Upper lobe of left lung (tissue), 5 donors: ENCODE data around the genes SERPINB12 and SERPINB13.

DNA sequence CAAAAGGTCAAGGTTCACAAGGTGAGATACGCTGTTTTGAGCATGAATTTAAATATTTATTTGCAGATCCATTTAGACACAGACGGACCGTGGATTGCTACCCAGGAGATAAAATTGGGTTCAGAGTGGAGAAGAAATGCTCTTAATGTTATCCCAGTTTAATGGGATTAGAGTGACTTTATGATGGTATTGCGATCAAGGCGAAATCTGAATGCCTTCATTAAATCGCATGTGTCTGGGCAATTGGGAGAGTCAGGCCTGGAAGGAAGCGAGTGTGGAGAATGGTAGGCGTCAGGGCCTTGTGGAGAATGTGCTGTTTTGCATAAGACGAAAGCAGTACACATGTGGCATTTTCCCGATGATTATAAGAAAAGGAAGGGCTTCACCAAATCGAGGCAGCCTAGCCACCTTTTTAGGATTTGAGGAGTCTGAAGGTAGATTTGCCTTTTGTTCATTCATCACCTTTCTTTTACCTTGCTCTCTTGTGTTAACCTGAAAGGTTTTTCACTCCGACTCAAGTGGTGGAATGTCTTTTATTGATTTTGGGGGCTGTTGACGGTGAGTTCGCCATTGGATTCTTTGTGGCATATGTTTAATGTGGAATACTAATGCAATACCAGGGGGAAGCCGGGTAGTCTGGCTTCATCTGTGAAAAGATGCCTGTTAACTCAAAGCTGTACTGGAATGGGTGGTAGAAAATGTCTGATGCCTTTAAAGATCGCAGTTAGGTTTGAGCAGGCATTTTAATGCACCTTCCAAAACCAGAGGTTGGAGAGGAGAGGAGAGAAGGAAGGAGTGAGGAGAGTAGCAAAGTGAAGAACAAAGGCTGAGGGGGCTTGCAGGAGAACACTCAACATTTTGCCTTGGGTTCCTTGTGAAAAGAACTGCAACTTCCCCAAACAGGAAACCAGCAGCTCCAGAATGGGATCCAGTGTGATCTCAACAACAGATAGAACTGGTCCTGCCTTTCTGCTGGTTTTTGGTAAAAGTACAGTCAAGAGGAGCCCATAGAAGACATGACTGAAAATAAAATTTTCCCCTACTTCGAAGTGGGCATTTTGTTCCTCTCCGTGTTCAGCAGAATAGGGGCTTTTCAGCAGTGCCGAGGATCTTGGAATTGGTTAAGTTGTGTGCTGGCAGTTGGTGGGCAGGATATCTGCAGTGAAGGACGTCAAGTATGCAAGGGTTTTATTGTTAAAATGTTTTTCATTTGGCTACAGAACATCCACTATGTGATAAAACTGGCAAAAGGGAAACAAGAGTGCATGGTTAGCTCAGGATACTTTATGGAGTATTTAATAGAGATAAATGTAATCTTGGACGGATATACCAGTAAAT is 1.4 kb downstream of the ZNF532 start:
- PRO-cap, 2 experiments = no peak in any of the 2 experiments
- RAMPAGE, long total RNA, 4 experiments = no peak in any of the 4 experiments

GRCh38 chr18:58974804-58975815 is 110.4 kb downstream of the ZNF532 start:
- PRO-cap, 2 experiments = no peak in any of the 2 experiments
- RAMPAGE, long total RNA, 4 experiments = no peak in any of the 4 experiments

- PRO-cap, 2 experiments = no peak in any of the 2 experiments
- RAMPAGE, long total RNA, 4 experiments = no peak in any of the 4 experiments
Observed at GRCh38 chr18:58995856-58996491, 131.3 kb downstream of the ZNF532 start.

DNA sequence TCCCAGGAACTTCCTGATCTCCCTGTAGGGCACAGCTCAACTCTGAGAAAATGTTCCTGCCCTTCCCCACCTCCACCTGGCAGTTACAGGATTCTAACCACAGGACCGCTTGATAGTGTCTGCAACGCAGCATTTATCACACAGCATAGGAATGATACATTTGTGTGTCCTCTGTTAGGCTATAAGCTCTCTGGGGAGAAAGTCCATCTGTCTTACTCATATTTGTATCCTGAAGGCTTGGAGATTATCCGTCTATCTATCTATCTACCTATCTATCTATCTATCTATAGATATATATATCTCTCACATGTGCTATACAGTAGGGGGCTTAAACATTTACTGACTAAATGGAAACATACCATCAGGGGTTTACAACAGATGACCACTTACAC is 6.4 kb downstream of the LMAN1 start:
- PRO-cap, 2 experiments = no peak in any of the 2 experiments
- RAMPAGE, long total RNA, 4 experiments = start-site peak on the minus strand in 1 of 4 experiments, centred at position 129 of the sequence, 10 reads per replicate

- PRO-cap, 2 experiments = peak in 1 of 2 experiments; most common plus-strand start chr18:59697687 (in 1)
- RAMPAGE, long total RNA, 4 experiments = start-site peak on the plus strand in 1 of 4 experiments, at chr18:59697668-59697674 at its widest, 5 reads per replicate; start-site peak on the minus strand in 3 of 4 experiments, at chr18:59697634-59697725 at its widest, 21 to 194 reads per replicate
Observed at GRCh38 chr18:59697571-59698481, 603 bp upstream of the CCBE1 start.

- PRO-cap, 2 experiments = no peak in any of the 2 experiments
- RAMPAGE, long total RNA, 4 experiments = no peak in any of the 4 experiments
Observed at GRCh38 chr18:59700596-59701161, 3.5 kb upstream of the CCBE1 start.

DNA sequence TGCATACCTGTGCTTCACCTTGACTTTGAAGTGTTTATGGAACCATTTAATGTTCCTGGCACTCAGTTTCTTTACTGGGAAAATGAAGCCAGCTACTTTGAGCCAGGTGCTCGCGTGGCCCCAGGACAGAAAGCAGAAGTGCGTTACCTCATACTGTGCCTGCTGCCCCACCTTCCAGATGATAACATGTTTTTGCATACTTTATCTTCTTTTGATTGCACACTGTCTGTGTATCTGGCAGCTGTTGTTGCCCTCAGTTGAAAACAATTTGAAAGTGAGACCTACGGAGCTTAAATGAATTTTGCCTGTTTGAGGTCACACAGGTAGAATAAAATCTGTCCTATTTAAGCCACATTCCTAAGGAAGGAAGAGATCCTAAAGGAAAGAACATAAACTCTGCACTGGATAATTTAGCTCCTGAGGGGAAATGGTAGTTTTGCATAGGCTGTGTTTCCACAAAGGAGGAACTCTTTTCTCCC is 61.4 kb downstream of the PMAIP1 start:
- PRO-cap, 2 experiments = no peak in any of the 2 experiments
- RAMPAGE, long total RNA, 4 experiments = no peak in any of the 4 experiments

- PRO-cap, 2 experiments = no peak in any of the 2 experiments
- RAMPAGE, long total RNA, 4 experiments = no peak in any of the 4 experiments
Observed at GRCh38 chr18:61838486-61839348, 54.1 kb downstream of the RNF152 start.

GRCh38 chr18:62576520-62577187 is 53.8 kb downstream of the ZCCHC2 start:
- PRO-cap, 2 experiments = no peak in any of the 2 experiments
- RAMPAGE, long total RNA, 4 experiments = no peak in any of the 4 experiments

DNA sequence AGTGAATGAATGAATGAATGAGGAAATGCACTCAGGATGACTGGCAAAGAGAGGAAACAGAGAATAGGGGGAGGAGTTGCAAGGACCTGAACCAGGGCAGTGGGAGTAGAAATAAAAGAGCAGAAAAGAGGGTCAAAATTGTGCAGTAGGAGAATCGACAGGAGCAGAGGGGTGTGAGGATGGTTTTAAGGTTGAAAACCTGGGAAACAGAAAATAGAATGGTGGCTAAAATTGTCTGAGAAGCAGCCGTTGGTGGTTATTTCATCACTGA is 64.0 kb upstream of the PHLPP1 start:
- PRO-cap, 2 experiments = no peak in any of the 2 experiments
- RAMPAGE, long total RNA, 4 experiments = no peak in any of the 4 experiments

DNA sequence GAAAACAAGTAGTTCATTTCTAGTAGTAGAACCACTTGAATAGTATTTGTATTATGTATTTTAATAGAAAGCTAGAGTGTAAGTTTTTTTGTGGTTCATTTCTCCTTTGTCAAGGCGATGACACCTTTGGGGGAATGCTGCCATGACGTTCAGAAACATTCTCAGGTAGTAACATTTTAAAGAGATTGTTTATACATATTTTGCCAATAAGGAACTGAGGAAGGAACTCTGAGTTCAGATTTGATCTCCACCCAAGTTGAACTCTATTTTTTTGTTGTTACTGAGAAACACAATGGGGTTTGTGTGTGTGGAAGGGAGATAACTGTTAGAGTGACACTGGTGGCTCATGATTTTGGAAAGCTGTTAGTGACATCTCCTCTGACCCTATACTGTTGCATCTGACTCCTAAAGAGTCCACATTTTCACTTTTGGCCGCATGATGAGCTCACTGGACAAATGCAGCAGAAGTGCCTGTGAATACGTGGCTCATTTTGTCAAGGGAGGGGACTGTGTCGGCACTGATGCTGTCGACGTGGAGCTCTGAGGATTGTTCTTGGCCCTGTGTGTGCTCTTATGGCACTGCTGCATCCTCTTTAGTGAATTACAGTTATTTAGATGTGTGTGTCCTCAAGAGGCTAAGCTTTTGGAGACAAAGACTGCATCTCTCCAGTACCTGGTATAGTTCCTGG is 135.2 kb downstream of the PHLPP1 start:
- PRO-cap, 2 experiments = peak in 1 of 2 experiments; most common plus-strand start position 489 of the sequence (in 1); most common minus-strand start position 454 of the sequence (in 1)
- RAMPAGE, long total RNA, 4 experiments = no peak in any of the 4 experiments

- PRO-cap, 2 experiments = peak in 2 of 2 experiments; most common minus-strand start chr18:63075237 (in 1)
- RAMPAGE, long total RNA, 4 experiments = no peak in any of the 4 experiments
Observed at GRCh38 chr18:63074748-63075436, 244.7 kb downstream of the BCL2 start.

GRCh38 chr18:63161008-63161495 is 158.5 kb downstream of the BCL2 start:
- PRO-cap, 2 experiments = no peak in any of the 2 experiments
- RAMPAGE, long total RNA, 4 experiments = no peak in any of the 4 experiments

DNA sequence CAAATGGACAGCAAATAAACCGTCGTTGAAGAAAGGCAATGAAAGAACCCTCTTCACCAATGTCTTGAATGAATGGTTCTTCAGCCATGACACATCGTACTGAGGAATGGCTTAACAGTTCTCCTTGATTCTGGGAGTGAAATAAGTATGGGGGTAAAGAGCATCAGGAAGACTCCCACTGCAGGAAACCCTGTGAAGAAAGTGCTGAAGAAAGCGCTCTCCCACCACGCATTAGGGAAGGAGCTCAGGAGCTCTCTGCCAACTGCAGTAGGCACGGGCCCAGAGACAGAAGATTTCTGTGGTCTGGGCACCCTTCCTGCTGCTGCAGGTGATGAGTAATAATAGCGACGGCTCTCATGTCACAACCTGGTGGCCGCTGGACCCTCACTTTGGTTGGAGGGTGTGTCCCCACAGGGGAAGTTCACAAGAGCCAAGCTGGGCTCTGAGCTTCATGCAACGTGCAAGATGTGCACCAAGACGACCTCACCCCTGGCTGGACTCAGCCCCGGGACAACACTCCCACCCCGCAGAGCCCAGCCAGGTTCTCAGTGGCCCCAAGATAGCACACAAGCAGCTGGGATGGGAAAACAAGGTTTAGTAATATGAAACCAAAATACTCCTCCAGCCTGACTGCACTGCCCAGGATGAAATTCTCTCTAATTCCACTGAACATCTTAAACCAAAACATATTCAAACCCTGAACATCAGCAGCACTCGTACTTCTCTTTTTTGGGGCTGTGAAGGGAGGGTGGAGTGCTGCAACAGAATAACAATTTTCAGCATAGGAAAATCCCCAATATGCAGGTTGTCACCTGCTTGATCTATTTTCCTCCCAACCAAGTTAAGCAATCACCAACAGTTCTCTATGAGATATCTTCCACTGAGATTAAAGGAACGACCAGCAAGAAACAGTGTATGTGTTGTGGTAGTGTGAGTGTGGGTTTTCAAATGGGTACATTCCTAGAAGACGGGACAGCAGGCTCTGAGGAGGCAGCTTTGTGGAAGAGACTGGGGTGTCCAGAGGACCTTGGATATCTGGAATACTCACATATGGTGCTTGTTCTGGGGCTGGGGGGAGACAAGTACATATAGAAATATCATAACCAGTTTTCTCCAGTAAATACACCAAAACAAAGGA is 26.6 kb downstream of the BCL2 start:
- PRO-cap, 2 experiments = no peak in any of the 2 experiments
- RAMPAGE, long total RNA, 4 experiments = no peak in any of the 4 experiments

DNA sequence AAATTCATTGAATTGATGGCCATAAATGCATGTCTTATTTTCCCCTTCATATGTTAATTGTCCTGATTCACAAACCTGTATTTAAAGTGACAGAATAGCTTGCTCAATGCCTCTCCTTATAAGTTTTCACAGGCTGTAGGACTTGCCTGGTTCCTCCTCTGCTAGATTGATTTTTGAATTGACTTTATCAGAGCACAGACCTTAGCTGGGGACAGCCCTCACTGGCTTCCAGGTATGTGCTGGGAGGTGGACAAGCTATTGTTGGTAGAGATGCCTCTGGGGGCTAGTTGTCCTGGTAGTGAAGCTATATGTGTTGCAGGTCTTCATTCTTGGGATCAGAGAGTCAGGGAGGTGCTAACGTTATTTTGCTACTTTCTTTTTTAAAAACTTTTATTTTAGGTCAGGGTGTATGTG is at the start of gene SERPINB12:
TSS of gene SERPINB12 (plus strand) at position 109 of the 414 bp plus-strand sequence.
- PRO-cap, 2 experiments = no peak in any of the 2 experiments
- RAMPAGE, long total RNA, 4 experiments = no peak in any of the 4 experiments

DNA sequence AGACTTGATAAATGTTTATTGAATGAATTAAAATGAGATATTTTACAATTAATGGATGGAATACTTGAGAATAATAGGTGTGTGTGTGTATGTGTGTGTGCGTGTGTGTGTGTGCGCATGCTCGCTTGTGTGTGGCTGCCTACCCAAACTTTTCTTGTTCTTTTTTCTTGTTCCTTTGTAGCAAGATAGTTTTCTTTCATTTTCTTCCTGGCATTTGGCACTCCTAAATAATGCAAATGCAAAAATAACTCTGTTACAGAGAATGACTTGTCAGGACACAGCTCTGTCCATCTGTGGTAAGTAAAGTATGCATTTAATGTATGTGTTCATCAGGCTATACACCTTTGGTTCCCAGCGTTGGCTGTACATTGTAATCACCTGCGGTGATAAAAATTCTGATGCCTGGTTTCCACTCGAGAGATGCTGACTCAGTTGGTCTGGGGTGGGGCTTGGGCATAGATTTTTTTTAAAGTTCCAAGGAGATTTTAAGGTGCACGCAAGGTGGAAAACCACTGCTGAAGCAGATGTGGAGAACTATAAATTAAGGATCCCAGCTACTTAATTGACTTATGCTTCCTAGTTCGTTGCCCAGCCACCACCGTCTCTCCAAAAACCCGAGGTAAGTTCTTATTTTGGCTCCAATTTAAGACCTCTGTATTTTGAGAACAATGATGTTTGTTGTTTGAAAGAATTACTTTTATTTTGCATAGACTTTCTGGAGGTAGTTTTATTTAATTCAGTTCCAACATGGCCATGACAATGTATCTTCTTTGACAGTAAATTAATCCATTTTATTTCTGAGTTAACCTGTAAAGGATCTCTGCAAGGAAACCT is at the start of gene SERPINB13:
TSS of gene SERPINB13 (plus strand) at position 512 of the 834 bp plus-strand sequence.
- PRO-cap, 2 experiments = no peak in any of the 2 experiments
- RAMPAGE, long total RNA, 4 experiments = no peak in any of the 4 experiments

GRCh38 chr18:63702240-63702809 is 435 bp upstream of the SERPINB11 start:
- PRO-cap, 2 experiments = no peak in any of the 2 experiments
- RAMPAGE, long total RNA, 4 experiments = start-site peak on the plus strand in 1 of 4 experiments, at chr18:63702375-63702970 at its widest, 19 reads per replicate

DNA sequence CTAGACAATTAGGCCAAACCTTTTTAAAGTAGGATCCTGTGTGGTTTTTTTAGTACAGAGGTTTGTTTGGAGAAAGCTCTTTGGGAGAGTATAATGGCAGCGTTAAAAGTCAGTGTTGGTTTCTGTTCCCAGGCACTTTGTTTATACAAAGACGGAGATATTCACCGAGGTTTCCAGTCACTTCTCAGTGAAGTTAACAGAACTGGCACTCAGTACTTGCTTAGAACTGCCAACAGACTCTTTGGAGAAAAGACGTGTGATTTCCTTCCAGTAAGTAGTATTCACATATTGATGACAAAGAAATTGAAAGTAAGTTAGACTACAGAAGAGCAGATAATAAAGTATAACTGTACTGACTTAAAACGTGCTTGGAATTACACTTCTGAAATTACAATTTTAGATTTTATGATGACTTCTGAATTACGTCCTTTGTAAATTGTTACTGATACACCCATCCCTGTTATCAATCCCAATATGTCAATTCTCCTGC is 9.8 kb downstream of the SERPINB8 start:
- PRO-cap, 2 experiments = no peak in any of the 2 experiments
- RAMPAGE, long total RNA, 4 experiments = start-site peak on the plus strand in 1 of 4 experiments, centred at position 190 of the sequence, 18 reads per replicate

DNA sequence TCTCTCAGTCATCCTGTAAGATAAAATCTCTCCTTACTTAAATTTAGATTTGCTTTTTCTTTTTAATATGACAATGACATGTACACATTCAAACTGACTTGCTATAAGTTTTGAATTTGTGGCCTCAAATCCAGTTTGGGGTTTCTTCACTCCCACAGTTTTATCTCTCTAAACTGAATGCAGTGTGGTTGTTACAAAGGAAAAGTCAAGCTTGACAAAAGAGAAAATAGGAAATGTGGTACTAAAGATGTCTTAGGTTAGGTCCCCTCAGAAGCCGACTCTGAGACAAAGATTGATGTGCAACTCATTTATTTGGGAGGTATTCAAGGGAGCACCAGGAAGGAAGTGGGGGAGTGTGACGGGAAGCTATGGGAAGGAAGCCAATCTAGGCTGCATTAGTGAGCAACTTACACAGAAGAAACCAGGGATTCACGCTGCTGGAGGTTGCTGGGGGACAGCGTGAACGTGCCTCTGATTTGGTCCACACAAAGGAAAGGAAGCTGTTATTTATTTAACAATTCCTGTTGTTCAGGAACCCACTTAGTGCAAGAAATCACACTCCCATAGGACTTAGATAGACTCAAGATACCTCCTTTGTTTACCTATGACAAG is 306.8 kb downstream of the SERPINB8 start:
- PRO-cap, 2 experiments = no peak in any of the 2 experiments
- RAMPAGE, long total RNA, 4 experiments = no peak in any of the 4 experiments

- PRO-cap, 2 experiments = no peak in any of the 2 experiments
- RAMPAGE, long total RNA, 4 experiments = no peak in any of the 4 experiments
Observed at GRCh38 chr18:65057352-65058004, 693.3 kb upstream of the CDH7 start.